ENCODE measurements around a stretch of chr2.

DNA sequence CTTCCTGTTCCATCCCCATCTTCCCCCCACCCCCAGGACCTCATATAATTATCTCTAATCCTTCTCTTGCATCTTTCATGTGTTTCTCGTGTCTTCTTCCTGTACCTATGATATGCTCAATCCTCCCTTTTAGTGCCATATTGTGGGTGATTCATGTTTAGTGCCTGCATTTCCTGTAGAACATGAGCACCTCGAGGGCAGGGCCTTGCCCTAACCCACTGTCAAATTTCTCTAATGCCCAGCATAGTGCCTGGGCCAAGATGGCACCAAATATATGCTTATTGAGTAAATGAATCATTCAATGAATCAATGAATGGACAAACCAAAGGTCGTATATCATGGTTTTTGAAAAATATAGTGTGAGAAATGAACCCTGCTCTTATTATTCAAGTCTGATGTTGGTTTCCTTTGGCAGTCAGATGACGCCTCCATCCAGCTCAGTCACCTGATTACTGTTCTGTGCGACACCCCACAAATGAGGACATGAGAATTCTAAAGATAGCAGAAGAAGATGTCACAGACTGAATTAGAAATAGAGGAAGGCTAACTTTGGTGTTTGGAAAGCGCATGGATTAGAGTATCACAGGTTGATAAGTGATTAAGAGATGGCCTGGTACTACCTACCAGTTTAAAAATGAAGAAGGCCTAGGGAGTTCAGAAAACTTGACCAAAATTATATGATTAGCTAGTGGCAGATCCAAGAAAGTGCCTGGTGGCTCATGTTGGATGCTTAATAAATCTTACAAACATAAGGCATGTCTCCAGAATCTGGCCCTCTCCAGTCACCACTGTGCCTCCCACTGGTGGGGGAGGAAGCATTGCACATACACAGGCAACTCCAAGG lies 278.4 kb downstream of the PRKCE start:
- RRBS, result no CpG with 5 or more reads among the region's 6 CpGs

DNA sequence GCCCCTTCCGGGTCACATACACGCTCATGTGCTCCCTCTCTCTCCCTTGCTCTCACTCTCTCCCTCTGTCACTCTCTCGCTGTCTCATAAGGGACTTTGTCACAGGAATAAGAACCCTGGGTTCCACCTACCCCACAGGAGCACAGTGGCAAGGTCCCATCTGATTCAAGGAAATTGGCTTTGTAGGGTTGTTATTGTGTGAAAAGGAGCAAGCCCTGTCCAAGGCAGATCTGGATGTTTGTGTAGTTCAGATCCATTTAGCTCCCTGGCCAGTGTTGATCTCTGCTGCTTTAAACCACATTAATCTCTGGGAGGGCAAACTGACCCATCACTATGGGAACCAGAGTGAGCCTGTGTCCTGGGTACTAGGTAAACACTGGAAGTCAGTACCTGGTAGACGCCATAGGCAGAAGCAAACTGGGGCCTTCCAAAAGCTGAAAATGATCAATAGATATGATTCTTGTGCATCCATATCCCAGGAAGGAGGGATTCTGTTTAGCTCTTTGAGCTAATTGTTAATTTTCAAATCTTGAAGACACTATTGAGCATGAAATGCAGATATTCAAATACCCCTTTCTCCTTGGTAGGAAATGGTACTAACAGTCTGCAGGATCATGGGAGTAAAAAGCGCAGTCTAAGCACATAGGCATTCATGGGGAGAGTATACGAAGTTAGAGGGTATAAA lies 271.5 kb upstream of the EPAS1 start:
- RRBS, result no CpG with 5 or more reads among the region's 6 CpGs

DNA sequence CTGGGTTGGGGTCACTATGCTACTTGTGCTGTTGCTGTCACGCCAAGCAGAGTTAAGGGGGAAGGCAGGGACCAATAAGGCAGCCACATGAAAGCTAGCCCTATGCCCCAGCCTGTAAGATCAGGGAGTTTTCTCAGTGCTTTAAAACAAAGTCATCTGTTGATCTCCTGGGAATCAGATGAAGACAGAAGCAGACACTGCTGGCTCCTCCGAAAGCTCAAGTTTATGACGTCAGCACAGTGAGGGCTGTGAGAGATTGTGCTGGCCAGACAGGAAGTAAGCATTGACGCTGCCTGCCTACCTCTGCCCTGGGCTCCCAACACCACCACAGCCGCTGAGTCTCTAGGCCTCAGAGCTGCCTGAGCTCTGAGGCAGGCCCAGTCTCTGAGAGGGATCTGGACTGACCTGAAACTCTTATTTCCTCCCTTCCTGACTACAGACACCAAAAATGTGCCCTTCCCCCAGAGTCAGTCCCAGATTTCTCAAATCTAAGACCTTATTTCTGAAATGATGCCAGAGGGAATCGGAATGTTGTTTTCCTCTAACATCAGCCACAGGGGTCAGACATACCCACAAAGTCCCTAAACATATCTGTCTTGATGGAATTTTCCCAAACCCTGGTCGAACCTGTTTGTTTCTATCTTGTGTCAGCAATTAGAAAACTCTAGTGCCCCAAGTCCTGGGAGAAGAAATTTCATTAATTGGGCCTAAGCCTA lies 118.0 kb upstream of the EPAS1 start:
- RRBS, result no CpG with 5 or more reads among the region's 7 CpGs

DNA sequence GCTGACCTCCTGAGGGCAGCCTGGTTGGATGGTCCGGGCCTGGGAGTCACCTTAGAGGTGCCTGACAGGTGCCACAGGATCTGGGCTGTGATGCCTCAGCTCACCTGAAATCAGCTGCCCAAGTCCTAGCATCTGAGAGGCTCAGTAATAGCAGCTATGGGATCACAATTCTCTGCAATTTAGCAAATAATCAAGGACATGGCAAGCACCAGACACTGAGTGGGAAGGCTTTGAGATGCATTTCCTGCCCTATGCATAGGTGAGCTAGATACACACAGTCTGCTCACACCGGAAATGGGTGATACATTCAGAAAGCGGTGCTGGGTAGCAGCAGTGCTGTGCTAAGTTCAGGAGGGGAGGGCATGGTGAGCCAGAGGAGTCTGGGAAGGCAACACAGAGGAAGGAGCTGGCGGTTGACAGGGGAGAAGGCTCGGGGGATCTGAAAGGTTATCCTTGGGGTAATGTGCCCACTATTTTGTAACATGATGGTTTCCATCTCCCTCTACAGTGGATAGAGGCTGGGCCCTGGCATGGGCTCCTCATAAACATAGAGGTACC lies 57.5 kb upstream of the EPAS1 start:
- RRBS, result no CpG with 5 or more reads among the region's 5 CpGs

GRCh38 chr2:46259278-46259900 lies 37.8 kb upstream of the EPAS1 start:
- RRBS, result no CpG with 5 or more reads among the region's 1 CpG

- RRBS, result no CpG with 5 or more reads among the region's 11 CpGs
Observed at GRCh38 chr2:46386274-46387020, 89.2 kb downstream of the EPAS1 start.

GRCh38 chr2:46487871-46488519 lies 54.3 kb upstream of the RHOQ start:
- RRBS, result no CpG with 5 or more reads among the region's 4 CpGs

DNA sequence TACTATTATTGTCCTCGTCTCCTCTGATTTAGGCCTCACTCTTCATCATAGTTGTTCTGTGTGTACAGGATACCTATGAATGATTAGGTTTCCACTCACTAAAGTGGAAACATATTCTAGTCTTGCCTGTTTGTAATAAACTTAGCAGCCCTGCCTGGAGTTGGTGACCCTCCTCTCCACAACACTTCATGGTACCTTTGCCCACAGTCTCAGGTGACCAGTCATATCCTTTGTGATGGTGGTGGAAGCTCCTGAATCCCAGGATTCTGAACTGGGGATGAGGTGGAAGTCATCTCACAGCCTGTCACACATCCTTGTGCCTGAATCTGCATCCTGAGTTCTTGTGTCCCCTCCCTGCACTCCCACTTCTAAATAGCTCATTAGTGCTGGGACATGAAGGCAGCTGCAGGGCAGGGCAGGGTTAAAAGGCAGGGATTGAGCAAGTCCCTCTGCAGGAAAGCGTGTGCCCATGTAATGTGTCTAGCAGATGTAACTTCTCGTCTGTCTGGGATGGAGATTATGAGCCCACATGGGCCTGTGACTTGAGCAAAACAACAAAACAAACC lies 22.4 kb upstream of the RHOQ start:
- RRBS, result no CpG with 5 or more reads among the region's 3 CpGs

- RRBS, result no CpG with 5 or more reads among the region's 3 CpGs
Observed at GRCh38 chr2:46534756-46535011, 7.6 kb upstream of the RHOQ start.

DNA sequence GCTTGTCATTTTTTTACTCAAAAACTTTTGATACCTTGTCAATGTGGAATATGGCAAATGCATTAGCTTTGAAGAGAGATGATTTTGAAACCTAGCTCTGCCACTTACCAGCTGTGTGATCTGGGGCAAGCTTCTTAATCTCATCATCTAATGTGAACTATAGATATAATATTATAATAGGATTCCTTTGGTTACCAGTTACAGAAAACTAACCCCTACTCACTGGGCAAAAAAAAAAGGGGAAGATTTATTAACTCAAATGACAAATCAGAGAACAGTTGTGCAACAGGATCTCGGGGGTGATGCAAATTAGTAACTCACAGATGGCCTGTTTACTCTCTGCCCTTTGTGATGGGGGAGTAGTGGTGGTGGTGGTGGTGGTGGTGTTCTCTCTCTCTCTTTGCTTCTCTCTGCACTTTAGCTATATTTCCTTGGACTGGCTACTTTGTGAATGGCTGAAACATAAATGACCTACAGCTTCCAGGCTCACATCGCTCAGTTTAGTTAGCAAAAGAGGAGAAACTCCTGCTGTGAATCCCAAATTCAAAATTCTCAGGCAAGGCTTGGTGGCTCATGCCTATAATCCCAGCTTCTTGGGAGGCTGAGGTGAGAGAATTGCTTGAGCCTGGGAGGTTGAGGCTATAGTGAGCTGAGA lies 3.9 kb upstream of the RHOQ start:
- RRBS, result no CpG with 5 or more reads among the region's 2 CpGs

DNA sequence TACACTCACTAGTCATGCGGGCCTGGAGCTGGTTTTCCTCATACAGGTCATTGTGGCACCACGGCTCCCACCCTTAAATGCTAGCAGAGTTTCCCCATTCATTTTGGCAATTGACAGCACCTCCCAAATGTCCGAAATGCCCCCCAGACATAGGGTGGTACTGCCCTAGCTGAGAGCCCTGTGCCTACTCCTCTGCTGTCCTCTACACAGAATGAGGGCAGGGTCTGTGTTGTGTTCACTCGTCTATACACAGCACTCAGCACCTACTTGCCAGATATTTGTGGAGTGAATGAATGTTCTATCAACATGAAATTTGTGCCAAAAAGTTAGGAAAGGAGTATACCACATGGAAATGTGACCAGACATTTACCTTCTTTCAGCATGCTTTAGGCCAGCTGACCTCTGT lies 26.2 kb upstream of the ATP6V1E2 start:
- RRBS, result no CpG with 5 or more reads among the region's 4 CpGs

DNA sequence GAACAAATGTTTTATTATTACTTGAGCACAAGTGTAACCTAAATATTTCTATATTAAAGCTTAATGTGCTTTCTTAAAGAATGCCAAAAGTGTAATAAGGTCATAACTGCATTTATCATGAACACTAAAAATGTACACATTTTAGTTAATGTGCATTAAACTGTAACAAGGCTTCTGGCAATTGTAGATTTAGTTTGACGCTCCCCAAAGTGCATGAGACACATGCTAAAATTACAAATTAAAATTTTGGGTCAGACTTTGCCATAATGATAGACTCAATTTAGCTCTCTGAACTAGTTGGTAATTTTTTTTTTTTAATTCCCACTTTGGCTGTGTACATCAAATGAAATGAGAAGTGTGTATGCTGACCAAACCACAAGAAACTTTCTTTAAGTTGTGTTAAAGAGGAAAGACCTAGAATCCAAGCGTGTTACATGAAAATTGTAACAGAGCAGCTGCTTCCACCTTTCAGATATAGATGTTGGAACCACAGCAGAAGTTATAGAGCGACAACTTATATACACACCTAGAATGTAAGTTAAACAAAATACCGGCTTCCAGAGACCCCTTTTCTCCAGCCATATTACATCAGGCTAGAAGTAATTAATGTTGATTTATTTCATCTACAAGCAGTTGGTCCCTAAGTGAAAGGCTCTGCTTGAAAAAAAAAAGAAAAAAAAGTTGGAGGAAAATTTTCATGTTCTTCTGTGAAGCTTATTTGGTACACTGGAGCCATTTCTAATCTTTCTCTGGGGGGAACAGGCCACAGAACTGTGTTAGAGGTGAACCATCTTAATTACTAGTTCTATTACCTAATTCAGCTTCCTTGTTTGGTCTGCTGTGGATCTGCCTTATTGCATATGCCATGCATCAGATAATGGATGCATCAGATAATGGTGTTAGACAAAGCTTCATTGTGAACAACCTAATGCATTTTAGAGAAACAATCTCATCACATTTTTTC lies 34.9 kb downstream of the PIGF start:
- RRBS, result no CpG with 5 or more reads among the region's 4 CpGs

GRCh38 chr2:46740046-46740780 lies 41.1 kb downstream of the SOCS5 start:
- RRBS, result no CpG with 5 or more reads among the region's 2 CpGs

GRCh38 chr2:46793596-46794101 lies 94.6 kb downstream of the SOCS5 start:
- RRBS, result no CpG with 5 or more reads among the region's 7 CpGs

GRCh38 chr2:46854280-46854584 lies 61.4 kb downstream of the MCFD2 start:
- RRBS, result no CpG with 5 or more reads among the region's 2 CpGs

DNA sequence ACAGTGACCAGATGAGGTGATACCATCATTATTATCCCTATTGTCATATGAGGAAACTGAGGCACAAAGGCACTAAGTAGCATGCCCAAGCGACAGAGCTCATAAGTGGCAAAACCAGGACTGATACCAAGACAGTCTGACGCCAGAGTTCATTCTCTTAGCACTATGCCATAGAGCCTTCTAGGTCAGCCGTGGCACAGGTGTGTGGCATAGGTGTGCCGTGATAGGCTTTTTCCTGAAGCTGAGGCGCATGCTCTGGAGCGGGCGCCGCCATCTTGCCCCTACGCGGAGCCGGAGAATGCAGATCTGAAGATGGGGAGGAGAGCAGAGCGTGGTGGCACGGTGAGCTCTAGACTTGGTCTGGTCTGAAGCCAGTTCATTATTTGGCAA lies 16.6 kb downstream of the MCFD2 start:
- RRBS, result no CpG with 5 or more reads among the region's 13 CpGs

GRCh38 chr2:46962878-46963584 lies 22.0 kb downstream of the TTC7A start:
- RRBS, result 91% methylated on average over 2 of the region's 6 CpGs

DNA sequence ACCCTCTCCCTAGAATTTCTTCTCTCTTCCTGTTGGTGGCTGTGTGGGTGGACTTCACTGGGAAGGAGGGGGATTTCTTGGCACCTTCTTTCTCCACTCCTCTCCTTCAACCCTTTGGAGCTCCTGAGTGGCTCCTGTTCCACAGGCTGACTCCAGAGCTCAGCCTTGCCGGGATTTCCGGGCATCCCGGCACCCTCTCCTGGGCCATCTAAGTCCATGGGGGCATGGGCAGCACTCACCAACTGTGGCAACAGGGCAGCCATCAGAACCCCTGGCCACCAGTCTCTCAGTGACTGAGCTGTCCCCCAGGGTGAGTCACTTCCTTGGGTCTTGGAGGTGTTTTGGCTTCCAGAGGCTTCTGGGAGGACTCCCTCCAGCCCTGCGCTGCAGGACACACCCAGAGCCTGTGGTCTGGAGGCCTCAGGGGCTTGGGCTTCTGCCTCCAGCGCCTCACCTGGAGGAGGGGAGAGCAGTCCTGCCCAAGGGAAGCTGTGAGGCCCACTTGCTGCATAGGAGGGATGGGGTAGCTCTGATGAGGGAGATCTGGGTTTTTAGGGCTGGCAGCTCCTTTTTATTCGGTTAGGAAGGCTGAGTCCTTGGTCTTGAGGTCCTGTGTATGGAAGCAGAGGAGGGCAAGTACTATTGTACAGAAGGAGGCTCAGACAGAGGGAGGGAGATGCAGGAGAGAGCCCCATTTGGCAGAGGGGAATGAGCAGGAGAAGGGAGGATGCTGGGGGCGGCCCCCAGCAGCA lies 63.1 kb downstream of the TTC7A start:
- RRBS, result no CpG with 5 or more reads among the region's 7 CpGs

- RRBS, result no CpG with 5 or more reads among the region's 11 CpGs
Observed at GRCh38 chr2:47034914-47035770, 94.1 kb downstream of the TTC7A start.

DNA sequence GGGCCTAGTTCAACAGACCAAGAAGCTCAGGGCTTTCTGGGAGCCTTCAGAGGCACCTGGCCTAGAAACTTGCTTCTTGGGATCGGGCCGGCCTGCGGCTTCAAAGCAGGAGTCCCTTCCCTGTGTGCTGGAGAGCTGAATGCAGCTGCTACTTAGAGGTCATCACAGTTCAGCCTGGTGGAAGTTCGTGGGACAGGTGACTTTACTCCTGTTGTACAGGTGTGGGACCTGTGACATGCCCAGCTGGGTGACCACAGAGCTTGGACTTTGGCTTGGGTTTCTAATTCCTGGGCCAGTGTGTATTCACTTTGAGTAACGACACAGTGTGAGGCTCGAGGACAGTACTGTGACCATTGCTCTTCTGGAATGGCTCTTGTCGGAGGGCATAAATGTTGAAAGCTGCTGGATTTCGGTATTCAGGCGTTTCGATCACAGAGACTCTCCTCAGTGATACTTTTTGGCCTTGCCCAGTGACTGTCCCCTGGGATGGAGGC lies 99.6 kb downstream of the TTC7A start:
- RRBS, result no CpG with 5 or more reads among the region's 10 CpGs